Mammary microvascular endothelial cell (primary cell): Measurements from ENCODE around the genes ARRDC1 and CACNA1B.

DNA sequence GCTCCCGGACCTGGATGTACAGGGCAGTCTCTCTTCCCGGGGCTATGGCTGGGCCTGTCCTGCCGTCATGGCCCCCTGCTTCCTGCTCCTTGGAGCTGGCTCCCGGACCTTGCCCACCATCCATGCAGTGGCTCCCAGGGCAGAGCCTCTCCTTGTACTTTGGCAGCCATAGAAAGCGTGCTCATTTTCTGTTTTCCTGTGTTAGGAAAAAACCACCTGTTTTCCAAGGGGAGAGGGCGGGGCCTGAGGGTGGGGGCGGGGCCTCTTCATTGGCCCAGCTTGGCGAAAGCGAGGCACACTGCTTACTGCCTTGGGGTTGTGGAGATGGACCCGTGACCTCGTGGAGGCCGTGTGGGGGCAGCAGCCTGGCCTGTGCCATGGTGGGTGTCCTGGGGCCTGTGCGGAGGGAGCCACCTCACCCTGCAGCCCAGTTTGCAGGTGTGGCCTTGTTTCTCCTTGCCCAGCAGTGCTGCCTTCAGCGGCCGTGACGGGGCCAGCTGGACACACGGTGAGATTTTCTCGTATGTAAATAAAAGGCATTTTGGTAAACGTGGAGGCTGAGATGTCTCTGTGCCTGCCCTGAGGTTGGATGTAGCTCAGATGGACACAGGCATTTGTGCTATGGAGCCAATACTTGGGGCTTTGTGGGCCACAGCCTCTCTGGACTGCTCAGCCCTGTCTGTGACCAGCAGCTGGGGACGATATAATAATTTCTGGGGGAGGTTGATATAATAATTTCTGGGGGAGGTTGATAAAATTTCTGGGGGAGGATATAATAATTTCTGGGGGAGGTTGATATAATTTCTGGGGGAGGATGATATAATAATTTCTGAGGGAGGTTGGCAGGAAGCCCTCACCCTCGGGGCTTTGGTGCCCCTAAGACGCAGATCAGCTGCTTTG lies 4.3 kb upstream of the TOR4A start:
- RAMPAGE, long total RNA, result no peak

DNA sequence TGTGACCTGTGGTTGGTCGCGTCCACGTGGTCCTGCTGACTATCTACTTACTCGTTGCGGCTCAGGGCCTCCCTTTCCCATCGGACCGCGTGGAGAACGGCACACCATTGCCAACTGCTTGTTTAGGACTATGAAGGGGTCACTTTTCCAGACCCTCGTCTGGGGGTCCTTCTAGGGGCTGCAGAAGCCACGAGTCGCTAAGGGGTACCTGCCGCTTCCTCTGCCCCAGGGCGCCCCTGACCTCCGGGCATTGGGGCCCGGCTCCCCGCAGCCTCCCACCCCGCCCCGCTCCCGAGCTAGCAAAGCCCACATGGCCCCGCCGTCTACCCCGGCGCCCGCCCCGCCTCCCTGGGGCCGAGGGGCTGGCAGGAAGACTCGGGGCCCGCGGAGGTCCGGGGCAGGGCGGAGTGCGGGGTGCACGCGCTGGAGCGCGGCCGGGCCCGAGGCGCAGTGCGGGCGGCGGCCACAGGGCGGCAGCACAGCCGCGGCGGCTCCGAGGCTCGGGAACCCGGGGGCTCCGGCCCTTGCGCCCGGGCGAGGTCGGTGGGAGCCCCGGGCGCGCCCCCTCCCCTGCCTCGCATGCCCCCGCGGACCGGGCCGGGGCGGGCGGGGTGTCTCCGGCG lies 6.9 kb downstream of the NRARP start:
- RAMPAGE, long total RNA, result no peak

- RAMPAGE, long total RNA, result no peak
These were observed 18.4 kb upstream of the NRARP start for GRCh38 chr9:137320314-137321004.

GRCh38 chr9:137391304-137391852 lies 31.6 kb downstream of the EXD3 start:
- RAMPAGE, long total RNA, result no peak

DNA sequence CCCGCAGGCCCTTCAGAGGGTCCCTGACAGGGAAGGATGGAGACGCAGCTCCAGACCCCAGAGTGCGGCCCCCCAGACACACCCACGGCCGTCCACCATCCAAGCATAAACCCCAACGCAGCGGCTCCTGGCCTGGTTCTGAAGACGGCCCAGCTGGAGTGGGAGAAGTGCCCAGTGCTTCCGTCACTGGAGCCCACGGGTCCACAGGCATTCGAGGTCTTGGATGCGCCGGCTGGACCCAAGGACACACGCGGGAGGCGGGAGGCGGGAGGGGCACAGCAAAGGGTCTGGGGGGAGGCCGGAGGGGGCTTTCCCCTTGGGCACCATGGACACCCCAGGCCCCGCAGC lies 15.4 kb downstream of the EXD3 start:
- RAMPAGE, long total RNA, result no peak

GRCh38 chr9:137407924-137408339 lies 15.0 kb downstream of the EXD3 start:
- RAMPAGE, long total RNA, result no peak

GRCh38 chr9:137429970-137430579 lies 6.9 kb downstream of the NOXA1 start:
- RAMPAGE, long total RNA, result no peak

DNA sequence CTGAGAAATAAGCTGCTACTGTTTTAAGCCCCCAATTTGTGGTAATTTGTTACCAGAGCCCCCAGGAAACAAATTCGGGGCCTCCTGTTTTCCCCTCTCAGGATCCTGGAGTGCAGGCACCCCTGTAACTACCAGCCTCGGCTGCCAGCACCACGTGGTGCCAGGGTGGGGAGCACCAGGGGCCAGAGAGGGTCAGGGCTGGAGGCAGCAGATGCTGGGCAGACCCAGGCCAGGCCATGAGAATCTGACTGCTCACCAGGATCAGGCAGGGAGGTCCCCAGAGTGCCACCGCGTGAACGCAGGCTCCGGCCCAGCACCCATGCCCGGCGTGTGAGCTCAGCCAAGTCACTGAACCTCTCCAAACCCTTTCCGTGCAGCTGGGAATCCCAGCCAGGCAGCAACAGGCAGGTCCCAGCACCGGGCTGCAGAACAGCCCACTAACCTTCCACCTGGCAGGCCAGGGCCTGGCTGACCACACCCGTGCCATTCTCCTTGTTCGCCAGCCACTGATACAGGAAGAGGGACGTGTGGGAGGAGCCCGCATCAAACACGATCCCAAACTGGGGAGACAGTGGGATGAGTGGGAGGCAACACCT lies 3.5 kb downstream of the ENTPD8 start:
- RAMPAGE, long total RNA, result no peak

DNA sequence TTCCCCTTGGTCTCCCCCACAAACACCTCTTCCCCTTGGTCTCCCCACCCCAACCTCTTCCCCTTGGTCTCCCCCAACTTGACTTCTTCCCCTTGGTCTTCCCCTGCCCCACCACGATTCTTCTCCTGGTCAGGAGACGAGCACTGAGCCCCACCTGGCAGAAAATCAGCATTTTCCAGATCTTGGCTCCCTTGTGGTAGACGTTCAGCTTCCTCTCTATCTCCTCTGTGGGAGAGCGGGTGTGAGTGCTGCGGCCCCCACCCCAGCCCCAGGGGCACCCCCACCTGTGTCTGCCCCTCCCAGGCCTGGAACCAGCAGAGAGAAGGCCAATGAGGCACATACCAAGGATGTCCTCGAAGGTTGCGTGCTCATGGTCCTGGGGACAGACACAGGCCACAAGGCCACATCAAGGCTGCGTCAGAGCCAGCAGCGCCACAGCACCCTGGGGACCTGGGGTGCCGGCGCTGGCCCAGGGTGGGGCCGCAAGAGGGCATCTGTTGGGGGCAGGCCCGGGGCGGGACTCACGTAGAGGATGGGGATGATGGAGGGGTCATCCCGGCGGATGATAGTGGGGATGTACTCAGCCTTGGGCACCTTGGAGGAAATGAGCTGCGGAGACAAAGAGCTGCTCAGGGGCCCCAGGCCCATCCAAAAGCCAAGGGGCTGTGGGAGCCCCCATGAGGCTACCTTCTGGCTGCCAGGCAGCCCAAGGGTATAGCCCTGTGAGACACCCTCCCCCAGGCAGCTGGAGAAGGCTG lies 6.7 kb downstream of the NSMF start:
- RAMPAGE, long total RNA, result no peak

DNA sequence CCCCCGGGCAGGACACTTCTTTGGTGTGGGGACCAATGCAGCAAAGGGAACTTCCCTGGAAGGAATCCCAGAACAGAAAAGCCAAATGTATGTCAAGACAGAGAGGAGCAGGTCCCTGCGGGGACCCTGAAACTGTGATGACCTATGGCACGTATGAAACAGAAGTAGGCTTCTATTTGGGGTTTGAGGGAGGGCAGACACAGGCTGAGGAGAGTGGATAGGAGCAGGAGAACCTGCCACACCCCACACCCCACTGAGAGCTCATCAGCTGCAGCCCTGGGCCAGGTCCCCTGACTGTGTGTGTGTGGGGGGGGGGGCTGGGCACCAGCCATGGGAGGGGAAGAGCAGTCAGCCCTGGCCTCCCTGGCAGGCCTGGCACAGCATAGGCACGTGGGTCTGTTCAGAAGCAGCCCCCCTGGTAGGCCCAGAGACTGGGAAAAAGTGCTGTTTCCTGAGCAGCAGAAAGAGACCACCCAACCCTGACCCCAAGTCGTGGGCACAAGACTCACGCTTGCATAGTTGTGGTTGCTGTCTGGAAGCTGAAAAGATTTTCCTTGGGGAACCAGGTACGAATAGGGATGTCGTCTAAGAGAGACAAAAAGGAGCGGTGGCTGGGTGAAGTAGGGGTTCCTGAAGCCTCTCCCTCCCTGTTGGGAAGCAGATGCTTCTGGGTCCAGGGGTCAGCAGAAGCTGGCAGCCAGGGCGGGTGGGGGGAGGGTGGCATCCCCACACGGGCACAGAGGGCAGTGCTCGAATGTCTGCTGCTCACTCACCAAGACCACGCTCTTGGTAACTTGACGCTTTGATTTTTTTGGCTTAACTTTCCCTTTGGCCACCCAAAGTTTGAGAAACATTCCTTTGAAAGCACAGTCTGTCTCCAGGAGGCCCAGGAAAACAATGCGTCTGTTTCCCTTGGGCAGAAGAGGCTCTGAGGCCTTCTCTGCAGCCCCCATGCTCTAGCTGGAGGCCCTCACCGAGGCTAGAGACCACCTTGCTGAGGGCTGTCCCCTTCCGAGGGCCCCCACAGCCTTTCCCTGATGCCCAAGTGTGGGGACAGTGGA lies 2.9 kb downstream of the NSMF start:
- RAMPAGE, long total RNA, result no peak

- RAMPAGE, long total RNA, result no peak
These were observed 32.7 kb downstream of the PNPLA7 start for GRCh38 chr9:137517478-137517980.

DNA sequence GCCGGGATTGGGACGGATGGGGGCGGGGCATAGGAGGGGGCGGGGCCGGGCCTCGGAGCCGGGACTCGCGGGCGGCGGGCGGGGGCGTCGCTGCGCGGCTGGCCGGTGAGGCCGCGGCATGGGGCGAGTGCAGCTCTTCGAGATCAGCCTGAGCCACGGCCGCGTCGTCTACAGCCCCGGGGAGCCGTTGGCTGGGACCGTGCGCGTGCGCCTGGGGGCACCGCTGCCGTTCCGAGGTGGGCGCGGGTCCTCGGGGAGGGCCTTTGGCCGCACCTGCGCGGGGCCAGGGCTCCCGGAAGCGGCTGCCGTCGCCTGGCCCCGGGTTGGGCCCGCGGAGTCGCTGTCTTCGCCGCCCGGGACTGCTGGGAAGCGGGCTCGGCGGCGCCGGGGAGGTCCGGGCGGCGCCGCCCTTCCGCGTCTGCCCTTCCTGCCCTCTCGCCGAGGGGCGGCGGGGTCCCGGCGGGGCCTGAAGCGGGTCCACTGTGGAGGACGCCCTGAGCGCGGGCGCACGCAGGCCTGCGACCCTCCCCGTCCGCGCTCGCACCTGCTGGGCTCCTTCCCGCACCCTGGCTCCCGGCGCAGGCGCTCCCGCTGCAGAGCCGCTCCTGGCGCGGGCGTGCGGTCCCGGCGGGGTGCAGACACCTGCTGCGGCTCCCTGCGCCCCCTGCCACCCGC lies at the start of gene ARRDC1:
TSS of gene ARRDC1 (plus strand) at position 87 of the 675 bp plus-strand sequence.
- RAMPAGE, long total RNA, result start-site peak on the plus strand centred at position 89 of the sequence, 17 bp wide, 218 and 119 reads in 2 replicates

DNA sequence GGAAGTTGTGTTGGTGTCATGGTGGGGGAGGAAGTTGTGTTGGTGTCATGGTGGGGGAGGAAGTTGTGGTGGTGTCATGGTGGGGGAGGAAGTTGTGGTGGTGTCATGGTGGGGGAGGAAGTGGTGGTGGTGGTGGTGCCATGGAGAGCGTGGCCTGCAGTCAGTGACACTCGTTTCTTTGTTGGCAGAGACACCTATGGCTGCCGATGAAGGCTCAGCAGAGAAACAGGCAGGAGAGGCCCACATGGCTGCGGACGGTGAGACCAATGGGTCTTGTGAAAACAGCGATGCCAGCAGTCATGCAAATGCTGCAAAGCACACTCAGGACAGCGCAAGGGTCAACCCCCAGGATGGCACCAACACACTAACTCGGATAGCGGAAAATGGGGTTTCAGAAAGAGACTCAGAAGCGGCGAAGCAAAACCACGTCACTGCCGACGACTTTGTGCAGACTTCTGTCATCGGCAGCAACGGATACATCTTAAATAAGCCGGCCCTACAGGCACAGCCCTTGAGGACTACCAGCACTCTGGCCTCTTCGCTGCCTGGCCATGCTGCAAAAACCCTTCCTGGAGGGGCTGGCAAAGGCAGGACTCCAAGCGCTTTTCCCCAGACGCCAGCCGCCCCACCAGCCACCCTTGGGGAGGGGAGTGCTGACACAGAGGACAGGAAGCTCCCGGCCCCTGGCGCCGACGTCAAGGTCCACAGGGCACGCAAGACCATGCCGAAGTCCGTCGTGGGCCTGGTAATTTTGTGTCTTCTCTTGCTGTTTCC lies 97.8 kb downstream of the EHMT1 start:
- RAMPAGE, long total RNA, result no peak

- RAMPAGE, long total RNA, result no peak
These were observed at the start of gene CACNA1B for GRCh38 chr9:137877523-137877895. CACNA1B (plus strand) TSS chr9:137877782.